ENCODE measurements around a stretch of chr1.

GRCh38 chr1:112713418-112713987 lies 1.6 kb downstream of the PPM1J start:
- PRO-cap: unidirectional peak, plus-strand start at chr1:112713761; unidirectional peak, plus-strand start at chr1:112713818
- RAMPAGE, long total RNA, 3 experiments: no peak in any of the 3 experiments

DNA sequence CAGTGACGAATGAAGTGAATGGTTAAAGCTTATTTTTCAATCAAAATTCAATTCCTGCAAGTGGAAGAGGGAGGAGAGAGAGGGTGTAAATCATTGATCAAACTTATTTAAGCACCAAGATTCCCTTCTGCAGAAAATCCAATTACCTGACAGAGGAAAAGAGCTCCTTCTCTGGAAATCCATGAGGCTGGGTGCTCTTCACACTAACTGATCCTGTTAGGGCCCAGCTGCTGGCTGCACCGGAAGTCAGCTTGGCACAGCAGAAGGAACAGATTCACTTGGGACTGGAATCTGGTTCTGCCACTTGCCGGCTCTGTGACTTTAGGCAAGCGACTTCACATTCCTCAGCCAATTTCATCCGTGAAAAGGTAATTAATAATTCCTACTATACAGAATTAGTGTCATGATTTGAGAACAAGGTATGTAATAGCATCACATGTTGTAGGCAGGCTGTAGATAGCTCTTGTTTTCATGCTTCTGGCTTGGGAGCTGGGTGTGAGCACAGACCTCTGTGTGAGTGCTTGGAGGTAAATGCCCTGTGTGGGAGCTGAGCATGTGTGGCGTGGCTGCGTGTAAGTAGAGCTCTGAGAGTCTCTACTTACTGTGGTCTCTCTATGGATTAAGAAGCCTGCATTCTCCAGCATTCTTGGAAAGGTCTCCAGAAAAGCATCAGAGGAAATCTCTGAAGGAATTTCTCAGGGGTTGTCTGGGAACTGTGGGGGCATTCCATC lies 43.8 kb downstream of the TAFA3 start:
- PRO-cap: no peak
- RAMPAGE, long total RNA, 3 experiments: no peak in any of the 3 experiments

DNA sequence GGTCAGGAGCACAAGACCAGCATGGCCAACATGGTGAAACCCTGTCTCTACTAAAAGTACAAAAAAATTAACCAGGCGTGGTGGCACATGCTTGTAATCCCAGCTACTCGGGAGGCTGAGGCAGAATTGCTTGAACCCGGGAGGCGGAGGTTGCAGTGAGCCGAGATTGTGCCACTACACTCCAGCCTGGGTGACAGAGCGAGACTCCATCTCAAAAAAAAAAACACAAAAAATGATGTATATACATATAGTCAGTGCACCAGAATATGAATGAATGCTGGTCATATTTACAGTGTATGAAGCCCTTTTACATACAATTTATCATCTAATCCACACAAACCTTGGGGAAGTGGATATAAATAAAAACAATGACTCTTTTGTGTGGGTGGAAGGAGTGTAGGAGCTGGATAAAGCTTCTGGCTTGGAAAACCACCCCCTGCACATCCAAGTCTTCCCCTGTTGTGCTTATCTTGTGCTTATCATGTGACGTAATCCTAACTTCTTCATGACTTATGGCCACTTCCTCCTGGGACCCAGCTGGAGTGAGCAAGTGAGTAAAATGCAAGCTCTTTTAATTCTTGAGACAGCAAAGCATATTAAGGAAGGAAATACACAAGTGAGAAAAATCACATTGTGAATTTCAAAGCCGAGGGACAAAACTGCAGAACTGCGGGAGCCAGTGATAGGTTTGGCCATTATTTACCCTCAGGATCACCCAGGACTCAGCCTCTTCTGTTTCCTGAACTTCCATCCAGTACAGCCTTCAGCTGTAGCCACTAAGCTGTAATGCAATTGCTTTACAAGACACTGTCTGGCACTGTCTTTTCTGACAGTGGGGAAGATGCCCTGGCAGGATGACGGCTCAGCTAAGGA lies 100.3 kb downstream of the TAFA3 start:
- PRO-cap: no peak
- RAMPAGE, long total RNA, 3 experiments: no peak in any of the 3 experiments

GRCh38 chr1:112852149-112852669 lies 103.8 kb downstream of the SLC16A1 start:
- PRO-cap: no peak
- RAMPAGE, long total RNA, 3 experiments: no peak in any of the 3 experiments

GRCh38 chr1:112904990-112905483 lies 51.0 kb downstream of the SLC16A1 start:
- PRO-cap: no peak
- RAMPAGE, long total RNA, 3 experiments: no peak in any of the 3 experiments

DNA sequence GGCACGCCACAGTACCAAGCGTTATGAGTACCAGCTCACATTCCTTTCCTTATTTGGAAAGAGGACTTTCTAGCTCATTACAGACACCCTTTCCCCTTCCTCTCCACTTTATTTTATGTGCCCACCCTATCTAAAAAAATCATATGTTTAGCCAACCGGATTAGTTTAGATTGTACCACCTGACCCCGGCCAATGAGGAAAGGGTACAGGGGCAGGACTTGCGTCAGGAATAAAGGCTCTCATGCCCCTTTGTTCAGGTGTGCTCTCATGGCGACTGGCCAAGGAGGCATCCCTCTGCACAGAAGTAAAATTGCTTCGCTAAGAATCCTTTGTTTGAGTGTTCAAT lies 129.4 kb downstream of the LRIG2 start:
- PRO-cap: no peak
- RAMPAGE, long total RNA, 3 experiments: no peak in any of the 3 experiments

GRCh38 chr1:113404387-113404806 lies 14.1 kb downstream of the MAGI3 start:
- PRO-cap: no peak
- RAMPAGE, long total RNA, 3 experiments: no peak in any of the 3 experiments

DNA sequence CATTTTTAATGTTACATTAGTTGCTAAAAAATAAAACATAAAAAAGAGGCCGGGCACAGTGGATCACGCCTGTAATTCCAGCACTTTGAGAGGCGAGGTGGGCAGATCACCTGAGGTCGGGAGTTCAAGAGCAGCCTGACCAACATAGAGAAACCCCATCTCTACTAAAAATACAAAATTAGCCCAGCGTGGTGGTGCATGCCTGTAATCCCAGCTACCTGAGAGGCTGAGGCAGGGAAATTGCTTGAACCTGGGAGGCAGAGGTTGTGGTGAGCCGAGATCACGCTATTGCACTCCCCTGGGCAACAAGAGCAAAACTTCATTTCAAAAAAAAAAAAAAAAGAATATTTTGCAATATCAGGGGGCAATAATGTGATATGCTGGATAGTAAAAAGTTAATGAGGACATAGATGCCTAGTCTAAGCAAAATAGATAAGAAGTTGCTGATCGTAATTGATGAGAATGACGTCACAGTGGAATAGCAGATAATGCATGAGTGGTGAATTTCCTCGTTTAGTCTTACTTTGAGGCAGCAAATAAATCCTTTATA lies 58.6 kb downstream of the MAGI3 start:
- PRO-cap: no peak
- RAMPAGE, long total RNA, 3 experiments: no peak in any of the 3 experiments

- PRO-cap: no peak
- RAMPAGE, long total RNA, 3 experiments: no peak in any of the 3 experiments
These were observed 133.5 kb downstream of the MAGI3 start for GRCh38 chr1:113523613-113524360.

GRCh38 chr1:113808603-113809022 lies 3.7 kb downstream of the RSBN1 start:
- PRO-cap: no peak
- RAMPAGE, long total RNA, 3 experiments: no peak in any of the 3 experiments

GRCh38 chr1:113859443-113859832 lies 27.9 kb downstream of the BCL2L15 start:
- PRO-cap: no peak
- RAMPAGE, long total RNA, 3 experiments: no peak in any of the 3 experiments

- PRO-cap: no peak
- RAMPAGE, long total RNA, 3 experiments: no peak in any of the 3 experiments
These were observed 2.9 kb downstream of the AP4B1 start for GRCh38 chr1:113901645-113902153.

- PRO-cap: bidirectional peak, plus-strand start at chr1:113930250, minus-strand start at chr1:113930061; unidirectional peak, minus-strand start at chr1:113930273
- RAMPAGE, long total RNA, 3 experiments: no peak in any of the 3 experiments
These were observed 1.2 kb downstream of the HIPK1 start for GRCh38 chr1:113930156-113930814.

DNA sequence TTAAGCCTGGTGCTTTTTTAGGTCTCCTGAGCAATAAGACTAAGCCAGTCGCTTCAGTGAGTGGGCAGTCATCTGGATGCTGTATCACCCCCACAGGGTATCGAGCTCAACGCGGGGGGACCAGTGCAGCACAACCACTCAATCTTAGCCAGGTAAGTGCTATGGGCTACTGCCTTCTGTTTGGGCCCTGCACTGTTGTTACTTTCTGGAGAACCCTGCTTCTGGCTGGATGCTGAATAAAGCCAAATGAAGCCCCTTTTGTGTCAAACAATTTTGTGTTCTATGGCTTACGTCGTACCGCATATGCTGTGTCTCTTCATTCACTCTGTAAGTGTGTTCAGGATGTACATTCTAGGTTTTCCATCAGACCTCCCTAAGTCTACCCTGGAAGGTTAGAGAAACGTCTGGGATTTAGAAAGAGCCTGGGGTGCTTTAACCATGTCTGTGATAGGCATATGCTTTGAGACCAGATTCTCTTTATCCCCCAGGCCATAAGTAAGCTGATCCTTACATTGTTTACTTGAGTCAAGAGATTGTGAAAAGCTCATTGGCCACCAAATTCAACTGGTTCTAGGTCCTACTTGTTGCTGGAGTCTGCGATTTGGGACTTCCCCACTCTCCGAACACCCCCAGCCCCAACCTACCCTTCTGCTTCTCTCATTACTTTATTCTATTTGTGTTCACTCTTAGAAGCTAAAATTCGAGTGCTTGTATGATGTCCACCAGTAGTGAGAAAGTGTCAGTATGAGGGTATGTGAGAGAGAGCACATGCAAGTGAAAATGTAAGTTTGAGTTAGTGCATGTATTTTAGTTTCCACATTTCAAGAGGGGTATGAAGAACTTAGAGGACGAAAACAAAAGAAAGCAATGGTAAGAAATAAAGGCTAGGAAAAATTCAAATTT lies 7.2 kb upstream of the OLFML3 start:
- PRO-cap: no peak
- RAMPAGE, long total RNA, 3 experiments: no peak in any of the 3 experiments

DNA sequence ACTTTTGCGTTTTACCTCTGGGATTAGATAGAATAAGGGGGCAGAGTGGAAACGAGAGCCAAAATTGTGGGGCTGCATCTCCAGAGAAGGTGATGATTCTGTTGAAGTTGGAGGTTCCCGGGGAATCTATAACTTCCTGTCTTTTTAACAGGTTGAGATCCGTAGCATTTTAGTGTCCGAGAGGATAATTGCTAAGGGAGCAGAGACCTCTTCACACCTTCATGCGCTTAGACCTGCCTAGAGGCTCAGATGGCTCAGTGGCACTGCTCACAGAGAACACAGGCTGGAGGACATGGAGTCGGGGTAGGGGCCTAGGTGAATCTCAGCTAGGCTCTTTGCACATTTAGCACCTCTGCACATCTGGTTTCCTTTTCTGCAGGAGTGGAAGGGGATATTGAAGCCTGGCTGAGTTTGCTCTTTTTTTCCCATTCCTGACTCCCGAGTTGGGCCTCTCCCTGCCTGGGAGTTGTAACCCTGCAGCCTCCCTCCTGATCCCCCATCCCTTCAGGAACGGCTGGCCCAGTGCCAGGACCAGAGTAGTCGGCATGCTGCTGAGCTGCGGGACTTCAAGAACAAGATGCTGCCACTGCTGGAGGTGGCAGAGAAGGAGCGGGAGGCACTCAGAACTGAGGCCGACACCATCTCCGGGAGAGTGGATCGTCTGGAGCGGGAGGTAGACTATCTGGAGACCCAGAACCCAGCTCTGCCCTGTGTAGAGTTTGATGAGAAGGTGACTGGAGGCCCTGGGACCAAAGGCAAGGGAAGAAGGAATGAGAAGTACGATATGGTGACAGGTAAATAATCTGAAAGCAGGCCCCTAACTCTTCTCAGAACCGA lies 768 bp downstream of the OLFML3 start:
- PRO-cap: no peak
- RAMPAGE, long total RNA, 3 experiments: no peak in any of the 3 experiments

- PRO-cap: no peak
- RAMPAGE, long total RNA, 3 experiments: no peak in any of the 3 experiments
These were observed 53.9 kb downstream of the OLFML3 start for GRCh38 chr1:114033095-114033701.

DNA sequence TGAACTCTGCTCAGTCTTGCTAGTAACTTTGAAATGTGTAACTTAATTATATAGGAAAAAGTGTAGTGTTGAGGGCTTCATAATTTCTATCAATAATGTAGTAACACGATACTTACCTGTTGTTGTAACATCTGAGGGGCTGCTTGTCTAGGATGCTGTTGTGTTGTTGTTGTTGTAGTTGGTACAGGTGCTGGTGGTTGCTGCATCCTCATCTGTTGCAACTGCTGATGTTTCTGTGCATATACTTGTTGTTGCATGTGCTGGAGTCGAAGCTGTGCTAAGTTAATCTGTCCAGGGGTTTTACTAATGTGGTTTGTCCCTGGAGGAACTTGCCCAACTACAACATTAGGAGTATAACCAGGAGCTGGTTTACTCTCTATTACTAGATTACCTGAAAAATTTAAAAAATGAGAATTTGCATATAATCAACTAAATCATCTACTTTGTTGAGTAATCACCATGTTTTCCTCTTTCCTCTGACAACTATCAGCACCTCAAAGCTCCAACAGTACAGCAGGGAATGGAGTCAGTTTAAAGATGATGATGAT lies 85.6 kb downstream of the TRIM33 start:
- PRO-cap: no peak
- RAMPAGE, long total RNA, 3 experiments: no peak in any of the 3 experiments

- PRO-cap: no peak
- RAMPAGE, long total RNA, 3 experiments: no peak in any of the 3 experiments
These were observed 331 bp upstream of the TRIM33 start for GRCh38 chr1:114511390-114511678.

DNA sequence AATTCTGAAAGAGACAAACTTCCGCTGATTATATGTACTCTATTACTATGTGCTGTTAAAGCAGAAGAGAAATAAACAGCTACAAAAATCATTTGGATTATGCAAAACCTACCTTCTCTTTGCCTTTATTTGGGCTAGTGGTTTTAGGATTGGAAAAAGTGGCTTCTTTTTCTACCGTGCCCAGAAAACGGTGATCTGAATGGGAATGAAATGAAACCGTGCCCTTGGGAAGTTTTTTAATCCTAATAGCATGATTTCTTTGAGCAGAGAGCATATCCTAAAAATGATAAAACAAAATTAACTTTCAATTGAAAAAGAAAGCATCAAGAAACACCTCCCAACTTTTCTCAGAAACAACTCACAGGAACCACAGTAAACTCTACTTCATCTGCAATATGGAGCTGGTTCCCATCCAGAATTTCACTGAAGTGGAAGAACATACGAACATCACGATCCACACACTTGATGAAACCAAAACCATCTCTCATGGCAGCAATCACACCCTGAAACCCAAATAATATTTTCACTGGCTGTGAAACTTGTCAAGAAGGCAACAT lies 13.7 kb upstream of the NRAS start:
- PRO-cap: no peak
- RAMPAGE, long total RNA, 3 experiments: no peak in any of the 3 experiments

DNA sequence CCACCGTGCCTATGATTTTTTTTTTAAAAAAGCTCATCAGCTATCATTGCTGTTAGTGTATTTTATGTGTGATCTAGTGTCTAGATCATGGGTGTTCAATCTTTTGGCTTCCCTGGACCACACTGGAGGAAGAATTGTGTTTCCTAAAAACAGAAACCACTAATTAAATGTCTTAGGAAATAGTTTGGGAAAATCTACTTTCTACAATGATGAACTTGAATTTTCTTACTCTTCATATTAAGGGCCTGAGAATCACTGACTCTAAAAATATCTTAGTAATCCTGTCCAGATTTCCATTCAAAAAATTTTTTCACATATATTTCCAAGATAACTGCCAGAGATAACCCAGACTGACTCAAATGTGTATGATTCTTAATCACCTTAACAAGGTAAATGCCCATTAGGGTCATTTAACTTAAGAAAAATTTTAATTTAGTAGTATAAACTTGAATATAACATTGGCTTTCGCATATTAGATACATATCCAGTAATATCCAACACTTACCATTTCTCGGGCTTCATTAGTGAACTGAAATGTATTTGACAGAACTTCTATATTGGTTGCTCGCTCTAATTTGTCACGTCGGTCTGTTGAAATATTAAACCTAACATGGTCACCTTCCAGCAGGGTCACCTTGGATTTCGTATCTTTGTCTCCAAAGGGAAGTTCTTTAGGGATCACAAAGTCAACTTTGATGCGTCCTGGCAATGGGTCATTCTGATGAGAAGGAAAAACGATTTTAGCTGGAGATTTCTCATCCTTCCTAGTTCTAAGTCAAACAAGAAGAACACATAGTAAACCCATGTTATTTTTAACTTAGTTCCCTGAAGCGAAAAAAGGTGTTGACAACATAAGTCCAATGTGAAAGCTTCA lies 15.8 kb upstream of the NRAS start:
- PRO-cap: no peak
- RAMPAGE, long total RNA, 3 experiments: no peak in any of the 3 experiments